Occipital lobe (tissue), 2 donors: Measurements from ENCODE around the gene RCC1L.

DNA sequence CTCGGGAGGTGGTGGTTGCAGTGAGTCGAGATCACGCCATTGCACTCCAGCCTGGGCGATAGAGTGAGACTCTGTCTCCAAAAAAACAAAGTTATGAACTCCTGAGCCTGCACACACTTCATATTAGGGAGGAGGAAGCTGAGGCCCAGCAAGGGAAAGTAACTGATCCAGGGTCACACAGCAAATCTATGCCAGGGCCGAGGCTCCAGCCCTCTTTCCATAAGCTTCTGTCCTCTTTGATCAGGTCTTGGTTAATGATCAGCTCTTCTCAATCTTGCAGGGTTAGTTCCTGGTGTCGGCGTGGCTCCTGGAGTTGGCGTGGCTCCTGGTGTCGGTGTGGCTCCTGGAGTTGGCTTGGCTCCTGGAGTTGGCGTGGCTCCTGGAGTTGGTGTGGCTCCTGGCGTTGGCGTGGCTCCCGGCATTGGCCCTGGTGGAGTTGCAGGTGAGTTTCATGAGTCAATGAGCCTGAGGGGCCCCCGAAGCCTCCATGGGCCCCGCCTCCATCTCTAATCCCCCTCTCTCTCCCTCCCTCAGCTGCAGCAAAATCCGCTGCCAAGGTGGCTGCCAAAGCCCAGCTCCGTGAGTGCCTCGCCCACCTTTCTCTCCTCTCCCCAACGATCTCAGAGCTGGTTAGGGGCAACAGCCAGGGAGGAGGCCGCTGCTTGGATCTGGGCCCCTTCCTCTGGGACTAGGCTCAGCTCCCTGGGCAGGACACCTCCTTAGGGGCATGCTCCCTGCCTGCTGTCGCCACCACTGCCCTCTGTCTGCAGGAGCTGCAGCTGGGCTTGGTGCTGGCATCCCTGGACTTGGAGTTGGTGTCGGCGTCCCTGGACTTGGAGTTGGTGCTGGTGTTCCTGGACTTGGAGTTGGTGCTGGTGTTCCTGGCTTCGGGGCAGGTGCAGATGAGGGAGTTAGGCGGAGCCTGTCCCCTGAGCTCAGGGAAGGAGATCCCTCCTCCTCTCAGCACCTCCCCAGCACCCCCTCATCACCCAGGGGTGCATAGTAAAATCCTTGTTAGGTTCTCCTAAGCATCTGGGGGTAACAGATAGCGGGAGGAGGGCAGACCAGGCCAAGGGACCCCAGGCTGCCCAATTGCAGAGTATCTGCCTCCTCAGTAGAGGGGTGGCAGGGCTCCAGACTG lies 23.6 kb upstream of the LIMK1 start:
- RAMPAGE, long total RNA = no peak

DNA sequence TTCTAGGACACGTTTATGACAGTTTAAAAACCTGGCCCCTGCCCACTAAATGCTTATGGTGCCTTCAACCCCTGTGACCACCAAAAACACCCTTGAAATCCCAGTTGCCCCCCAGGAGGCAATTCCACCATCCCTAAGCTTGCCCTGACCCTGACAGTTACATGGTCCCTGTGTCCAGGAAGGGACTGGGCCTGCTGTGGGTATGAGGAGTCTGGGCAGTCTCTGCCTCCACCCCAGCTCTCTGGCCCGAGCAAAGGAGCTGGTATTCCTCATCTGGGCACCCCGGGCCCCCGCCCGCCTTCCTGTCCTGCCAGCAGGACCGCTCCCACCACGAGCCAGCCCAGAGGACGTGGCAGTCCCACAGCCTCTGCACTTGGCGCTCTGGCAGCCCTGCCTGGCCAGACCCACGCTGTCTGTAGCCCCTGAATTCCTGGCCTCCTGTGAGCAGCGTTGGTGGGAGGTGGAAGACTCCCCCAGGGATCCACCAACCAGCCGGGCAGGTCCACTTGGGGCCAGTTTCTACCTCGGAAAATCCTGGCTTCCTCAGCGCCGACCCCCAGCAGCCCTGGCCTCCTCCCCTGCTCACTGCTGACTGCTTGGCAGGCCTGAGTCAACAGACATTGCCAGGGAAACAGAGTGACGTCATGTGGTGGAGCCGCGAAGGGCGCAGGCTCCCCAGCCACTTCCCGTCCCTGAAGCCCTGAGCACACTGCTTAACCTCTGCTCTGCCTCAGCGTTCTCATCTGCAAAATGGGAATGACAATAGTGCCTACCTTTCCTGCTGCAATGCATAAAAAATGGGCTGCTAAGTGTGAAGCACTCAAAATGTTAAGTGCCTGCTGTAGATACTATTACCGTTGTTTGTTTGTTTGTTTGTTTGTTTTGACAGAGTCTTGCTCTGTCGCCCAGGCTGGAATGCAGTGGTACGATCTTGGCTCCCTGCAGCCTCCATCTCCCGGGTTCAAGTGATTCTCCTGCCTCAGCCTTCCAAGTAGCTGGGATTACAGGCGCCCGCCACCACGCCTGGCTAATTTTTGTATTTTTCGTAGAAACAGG lies 21.6 kb upstream of the LIMK1 start:
- RAMPAGE, long total RNA = no peak

- RAMPAGE, long total RNA = no peak
These were observed 21.5 kb downstream of the LAT2 start for GRCh38 chr7:74231162-74231788.

DNA sequence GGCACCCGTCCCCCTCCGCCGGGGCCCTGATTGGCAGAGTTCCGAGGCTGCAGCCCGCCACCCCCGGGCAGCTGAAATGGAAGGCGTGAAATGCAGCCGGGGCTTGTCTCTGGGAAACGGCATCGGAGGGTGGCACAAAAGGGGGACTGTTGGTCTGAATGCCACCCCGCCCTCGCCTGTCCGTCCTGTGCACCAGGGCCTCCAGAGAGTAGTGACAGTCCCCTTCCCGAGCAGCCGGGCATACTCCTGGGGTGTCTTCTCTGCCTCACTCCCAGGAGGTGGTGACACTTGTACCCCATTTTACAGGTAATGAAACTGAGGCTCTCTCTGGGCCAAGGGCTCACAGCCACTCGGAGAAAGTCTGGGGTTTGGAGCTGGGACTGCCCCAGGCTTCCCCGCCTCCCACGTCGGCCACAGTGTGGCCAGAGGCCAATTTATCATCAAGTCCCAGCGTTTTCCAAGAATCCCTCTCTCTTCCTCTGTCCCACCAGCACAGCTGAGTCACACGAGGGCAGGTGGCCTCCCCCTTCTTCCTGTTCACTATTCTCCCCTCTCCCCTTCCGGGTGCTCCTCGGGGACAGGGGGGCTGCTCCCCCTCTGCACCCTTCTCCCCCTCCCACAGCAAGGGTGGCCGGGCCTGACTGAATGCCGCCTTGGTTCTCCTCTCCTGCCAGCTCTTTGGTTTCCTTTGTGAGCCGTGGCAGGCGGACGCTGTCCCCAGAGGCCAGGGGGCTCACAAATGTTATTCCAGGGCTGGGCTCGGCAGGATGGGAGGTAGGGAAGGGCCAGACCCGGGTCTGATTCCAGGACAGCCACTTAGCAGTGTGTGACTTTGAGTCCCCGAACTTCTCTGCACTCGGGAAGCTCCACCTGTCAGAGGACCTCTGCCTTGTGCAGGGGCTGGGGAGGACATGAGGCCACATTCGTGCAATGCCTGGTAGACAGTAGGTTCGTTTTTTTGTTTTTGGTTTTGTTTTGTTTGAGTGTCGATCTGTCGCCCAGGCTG lies 17.6 kb downstream of the CLIP2 start:
- RAMPAGE, long total RNA = no peak

DNA sequence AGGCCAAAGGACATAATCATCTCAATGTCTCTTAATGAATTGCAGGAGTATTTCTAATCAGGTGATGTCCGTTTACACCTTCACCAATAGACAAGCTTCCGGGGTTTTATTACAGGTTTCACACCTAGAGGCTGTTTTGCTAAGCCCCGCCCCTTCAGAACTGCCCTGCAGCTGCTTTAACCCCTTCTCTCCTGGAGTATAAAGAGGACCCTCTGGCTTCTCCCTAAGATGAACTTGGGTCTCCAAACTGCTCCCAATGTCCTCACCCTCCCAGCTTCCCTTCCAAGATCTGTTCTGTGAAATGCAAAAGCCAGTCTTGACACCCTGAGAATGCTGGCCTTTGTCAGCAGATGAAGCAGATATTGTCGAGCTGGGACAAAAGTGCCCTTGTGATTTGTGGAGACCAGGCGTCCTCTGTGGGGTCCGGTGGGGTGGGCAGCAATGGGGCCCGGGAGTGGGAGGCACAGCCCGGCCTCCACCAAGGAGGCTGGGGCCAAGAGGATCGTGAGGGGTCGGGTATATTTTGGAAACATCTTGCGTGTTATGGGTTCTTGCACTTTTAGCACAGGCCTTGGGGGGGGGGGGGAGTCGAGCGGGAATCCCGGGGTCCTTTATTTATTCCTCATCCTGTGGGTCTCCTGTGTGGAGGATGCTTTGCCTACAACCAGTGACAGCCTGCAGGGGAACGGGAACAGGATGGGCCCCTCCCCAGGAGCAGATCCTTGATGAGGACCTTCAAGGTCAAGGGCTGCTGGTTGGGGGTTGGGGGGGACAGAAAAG lies 81.7 kb upstream of the GTF2IRD1 start:
- RAMPAGE, long total RNA = no peak

DNA sequence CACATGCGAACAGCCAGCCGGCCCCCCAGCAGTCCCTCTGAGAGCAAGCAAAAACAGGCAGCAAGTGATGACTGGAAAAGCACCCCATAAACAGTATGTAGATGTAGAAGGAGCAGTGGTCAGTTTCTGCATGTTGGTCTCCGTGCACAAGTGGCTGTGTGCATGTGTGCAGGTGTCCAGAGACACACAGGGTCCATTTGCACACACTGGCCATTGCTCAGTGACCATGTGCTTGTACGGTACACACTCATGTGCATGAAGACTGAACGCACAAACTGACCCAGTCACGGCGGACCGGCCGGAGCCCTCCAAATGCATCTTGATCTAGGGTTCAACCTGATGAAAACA lies 79.7 kb upstream of the GTF2IRD1 start:
- RAMPAGE, long total RNA = no peak

DNA sequence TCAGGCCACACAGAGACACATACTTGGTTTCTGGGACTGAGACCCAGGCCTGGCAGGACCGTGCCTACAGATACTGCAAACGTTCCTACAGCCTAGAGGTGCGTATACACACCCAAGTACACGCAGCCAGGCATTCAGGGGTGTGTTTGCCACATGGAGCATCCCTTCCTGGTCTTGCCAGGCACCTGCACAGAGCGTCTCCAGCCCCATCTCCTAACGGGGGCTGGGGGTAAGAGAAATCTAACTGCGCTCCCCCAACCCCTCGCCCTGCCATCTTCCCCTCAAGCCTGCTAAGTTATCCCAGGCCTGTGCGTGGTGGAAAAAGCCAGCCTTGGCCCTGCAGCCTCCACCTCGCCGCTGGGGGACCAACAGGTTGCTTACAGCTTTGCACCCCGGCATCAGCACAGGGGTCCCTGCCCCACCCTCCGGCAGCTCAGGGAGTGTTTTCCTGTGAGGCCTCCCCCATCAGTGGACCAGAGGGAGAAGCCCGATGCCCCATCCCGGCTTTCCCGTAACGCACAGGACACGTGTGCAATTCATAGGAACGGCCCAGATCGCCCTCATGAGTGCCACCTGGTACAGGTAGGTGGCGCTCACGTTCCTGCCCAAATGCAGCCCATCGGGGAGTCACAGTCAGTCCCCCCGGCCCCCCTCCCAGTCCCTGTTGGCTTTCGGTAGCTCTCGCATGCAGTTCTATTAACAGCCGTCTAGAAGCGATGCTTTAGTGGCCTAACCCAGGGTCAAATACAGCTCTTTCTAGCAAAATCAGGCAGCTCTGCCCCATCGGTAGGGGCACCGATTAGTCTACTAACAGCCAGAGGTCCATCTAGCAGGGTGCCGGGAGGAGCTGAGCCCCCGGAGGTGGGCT lies 48.6 kb upstream of the GTF2IRD1 start:
- RAMPAGE, long total RNA = no peak

DNA sequence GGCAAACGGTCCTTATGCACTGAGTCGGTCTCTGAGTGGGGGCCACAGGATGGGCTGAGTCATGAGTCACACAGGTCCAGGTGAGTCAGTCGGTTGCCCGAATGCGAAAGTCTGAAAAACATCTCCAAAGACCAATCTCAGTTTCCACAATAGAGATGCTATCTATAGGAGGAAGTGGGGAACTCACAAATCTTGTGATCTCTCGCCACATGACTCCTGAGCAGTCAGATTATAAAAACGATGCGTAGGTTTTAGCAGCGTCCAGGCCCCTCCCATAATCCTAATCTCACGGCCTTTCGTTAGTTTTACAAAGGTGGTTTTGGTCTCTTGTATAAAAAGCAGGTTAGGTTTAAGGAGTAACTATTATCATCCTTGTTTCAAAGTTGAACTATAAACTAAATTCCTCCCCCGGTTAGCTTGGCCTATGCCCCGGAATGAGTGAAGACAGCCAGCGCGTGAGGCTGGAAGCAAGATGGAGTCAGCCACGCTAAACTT lies 1.2 kb upstream of the GTF2IRD1 start:
- RAMPAGE, long total RNA = no peak

- RAMPAGE, long total RNA = no peak
These were observed 45.4 kb downstream of the GTF2IRD1 start for GRCh38 chr7:74498934-74499713.

GRCh38 chr7:74554271-74554623 lies 100.5 kb downstream of the GTF2IRD1 start:
- RAMPAGE, long total RNA = no peak

DNA sequence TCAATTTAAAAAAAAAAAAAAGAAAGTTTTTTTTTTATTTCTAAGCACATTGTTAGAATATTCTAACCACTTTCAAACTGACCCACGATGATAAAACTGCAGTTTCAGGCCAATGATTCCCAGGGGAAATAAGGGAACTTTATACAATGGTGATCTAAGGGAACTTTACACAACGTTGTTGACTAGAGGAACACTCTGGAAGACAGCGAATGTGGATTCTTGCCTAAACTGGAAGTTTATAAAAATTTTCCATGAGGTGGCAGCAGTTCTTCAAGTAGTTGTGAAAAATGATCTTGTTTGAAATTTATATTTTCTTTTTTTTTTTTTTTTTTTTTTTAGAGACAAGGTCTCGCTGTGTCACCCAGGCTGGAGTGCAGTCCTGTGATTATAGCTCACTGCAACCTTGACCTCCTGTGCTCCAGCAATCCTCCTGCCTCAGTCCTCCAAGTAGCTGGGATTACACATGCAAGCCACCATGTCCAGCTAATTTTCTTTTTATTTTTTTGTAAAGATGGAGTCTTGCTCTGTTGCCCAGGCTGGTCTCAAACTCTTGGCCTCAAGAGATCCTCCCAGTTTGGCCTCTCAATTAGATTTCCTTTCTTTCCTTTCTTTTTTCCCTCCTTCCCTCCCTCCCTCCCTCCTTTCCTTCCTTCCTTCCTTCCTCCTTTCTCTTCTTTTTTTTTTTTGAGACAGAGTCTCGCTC lies 32.0 kb upstream of the GTF2I start:
- RAMPAGE, long total RNA = no peak

GRCh38 chr7:74649816-74650436 lies 7.6 kb upstream of the GTF2I start:
- RAMPAGE, long total RNA = no peak

DNA sequence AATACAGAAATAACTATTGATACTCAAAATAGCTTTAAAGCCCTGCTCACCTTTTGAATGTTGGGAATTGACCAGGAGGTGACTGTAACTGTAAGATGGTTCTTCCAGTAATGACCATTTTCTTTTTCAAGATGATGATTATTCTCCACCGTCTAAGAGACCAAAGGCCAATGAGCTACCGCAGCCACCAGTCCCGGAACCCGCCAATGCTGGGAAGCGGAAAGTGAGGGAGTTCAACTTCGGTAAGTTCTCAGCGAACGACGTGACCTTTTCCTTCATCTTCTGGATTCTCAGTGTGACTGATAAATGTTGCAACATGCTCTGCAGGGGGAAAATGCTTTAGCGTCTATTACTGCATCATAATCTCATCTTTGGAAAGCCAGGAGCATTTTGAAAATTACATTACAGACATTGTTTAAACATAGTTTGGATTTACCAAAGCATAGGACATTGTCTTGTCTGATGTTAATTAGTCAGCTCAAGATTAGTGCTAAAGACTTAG lies 45.1 kb upstream of the NCF1 start:
- RAMPAGE, long total RNA = no peak

GRCh38 chr7:75064344-75064781 lies 9.2 kb downstream of the RCC1L start:
- RAMPAGE, long total RNA = no peak

GRCh38 chr7:75072956-75074202 lies at the start of gene RCC1L:
Gene RCC1L, minus strand, starts transcription at chr7:75073802.
- RAMPAGE, long total RNA = no peak

DNA sequence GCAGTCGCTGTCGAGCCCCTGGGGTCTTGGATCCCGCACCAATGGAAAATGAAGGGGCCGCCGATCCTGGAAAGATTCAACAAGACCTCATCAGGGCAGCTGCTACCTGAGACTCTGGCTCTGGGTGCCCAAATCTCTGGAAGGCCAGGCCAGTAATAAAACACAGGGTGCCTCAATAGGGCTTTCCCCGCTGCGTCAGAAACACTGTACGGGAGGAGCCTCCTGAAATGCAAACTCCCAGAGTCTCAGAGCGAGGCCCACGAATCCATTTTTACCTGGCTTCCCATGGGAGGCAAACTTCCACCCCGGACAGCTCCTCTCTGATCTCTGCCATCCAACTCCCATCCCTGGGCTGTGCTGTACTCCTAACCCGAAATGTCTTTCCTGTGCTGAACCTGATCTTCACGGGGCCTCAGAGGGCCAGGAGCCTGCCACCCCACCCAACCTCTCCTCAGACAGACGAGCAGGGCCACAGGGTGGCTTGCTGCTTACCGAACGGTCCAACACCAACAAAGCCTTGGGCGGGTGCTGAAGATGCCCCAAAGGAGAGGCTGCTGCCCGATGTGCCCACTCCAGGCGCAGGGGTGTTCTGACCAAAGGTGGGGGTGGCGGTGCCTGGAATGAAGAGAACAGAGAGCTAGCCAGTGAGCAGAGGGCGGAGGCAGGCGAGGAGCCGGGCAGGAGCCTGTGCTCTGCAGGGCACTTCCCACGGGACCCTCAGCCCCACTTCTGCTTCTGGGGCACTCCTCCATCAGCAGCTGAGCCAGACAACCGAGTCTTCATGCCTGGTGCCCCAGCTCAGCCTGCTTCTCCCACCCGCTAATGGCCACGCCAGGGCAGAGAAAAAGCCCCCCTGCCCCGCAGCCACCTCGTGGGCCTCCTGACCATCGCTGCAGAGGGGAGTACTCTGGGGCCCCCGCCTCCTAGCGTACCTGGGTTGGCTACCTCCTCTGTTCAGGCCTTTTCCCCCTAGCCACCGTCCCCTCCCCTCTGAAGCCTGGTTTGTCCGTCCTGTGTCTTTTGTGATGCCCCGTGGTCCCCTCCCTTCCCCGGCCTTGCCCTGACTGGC lies 23.7 kb downstream of the TRIM73 start:
- RAMPAGE, long total RNA = no peak

- RAMPAGE, long total RNA = no peak
These were observed 44.9 kb downstream of the POM121C start for GRCh38 chr7:75440925-75441885.

GRCh38 chr7:75514443-75515071 lies 22.4 kb downstream of the SPDYE5 start:
- RAMPAGE, long total RNA = no peak

DNA sequence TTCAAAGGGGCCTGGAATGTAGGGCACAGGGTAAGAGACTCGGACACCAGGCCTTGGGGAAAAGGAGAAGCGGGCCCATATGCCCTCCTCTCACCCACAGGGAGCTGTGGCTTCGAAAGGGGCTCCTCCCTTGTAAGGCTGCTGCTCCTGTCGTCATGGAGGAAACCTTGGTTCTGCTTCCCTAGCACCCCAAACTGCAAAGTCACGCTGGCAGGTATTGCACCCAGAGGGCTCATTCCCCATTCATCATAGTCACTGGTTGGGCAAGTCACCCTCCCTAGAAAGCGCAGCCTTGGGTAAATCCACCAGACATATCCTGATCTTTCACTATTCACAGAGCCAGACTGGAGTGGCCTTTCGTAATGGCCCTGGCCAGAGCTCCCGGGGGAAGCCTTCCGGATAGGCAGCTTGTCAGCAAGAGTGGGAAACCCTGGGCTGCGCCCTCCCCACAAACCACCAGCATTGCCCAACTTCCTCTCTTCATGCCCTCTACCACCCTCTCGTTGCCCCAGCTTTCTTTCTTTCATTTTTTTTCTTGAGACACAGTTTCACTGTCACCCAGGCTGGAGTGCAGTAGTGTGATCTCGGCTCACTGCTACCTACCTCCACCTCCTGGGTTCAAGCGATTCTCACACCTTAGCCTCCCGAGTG lies 121.0 kb downstream of the HIP1 start:
- RAMPAGE, long total RNA = no peak

DNA sequence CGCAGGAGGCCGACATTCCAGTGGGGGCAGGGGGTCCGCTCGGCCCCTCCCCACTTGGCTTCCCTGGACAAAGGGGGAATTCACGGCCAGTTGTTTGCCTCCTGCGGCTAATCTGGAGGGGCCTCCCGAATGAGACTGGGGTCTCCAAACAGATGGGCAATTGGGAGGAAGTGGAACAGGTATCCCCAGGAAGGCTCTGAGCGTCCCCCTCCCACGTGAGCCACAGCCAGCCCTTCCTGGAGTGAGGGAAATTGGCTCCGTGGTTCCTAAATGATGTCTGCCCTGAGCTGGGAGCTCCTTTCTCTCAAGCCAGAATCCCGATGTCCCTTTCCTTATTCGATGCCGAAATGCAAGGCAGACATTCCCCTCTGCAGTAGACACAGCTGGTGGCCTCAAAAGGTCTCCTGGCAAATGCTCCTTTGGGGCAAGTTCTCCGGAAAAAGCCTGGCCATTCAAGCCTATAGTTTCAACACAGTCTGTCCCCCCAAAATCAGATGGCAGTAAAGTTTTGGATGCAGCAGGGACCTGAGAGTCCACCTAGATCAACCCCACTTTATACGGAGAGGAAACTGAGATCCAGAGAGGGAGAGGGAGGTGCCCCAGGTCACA lies 98.9 kb downstream of the HIP1 start:
- RAMPAGE, long total RNA = no peak